Foreskin keratinocyte (primary cell): ENCODE measurements around the genes AKAP5 and PPP1R36.

- RAMPAGE, total RNA, result no peak
Measured at GRCh38 chr14:61839223-61839919, 26.9 kb downstream of the SYT16 start.

DNA sequence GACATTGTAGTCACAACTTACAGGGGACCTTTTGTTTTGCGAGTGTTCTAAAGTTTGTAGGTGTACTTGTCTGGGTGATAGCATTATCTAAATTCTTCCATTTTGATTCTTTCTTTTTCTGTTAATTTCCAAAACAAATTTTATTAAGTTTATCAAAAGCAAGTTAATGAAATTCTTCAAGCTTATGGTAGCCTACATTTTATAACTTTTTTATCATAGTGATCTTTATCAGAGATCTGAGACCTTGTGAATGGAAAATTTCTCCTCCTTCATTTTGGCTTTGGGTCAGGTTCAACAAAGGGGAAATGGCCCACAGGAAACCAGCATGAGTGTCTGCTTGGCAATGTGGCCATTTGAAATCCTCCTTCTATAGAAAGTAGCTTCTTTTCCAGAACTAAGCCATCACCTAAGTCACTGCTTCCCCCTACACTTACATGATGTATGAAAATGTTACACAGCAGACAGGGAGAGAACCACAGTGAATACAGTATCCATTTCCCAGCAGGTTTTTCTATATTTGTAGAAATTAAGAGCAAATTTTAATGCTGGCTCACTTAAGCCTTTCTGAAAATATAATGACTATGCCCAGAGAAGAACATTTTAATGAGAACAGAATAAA is 1.6 kb downstream of the RHOJ start:
- RAMPAGE, total RNA, result no peak

GRCh38 chr14:63427939-63428524 is 109.3 kb upstream of the GPHB5 start:
- RAMPAGE, total RNA, result no peak

- RAMPAGE, total RNA, result no peak
Measured at GRCh38 chr14:63499574-63500242, 43.5 kb downstream of the PPP2R5E start.

DNA sequence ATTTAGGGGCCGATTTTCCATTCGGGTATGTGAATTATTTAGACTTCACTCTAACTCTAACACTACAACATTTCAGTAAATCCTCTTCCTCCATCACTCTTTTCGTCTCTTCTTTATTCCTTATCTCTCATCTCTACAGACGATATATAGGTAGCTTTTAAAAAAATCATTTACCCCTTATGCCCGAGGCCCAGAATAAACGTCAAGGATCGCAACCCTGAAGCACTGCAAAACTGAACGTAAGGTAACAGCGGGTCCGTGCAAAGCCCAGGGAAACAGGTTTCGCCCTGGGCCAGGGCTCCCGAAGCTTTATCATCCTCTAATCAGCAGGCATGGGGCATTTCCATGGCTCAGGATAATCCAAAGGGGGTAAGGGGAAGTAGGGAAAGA is 1.2 kb downstream of the PPP2R5E start:
- RAMPAGE, total RNA, result no peak

DNA sequence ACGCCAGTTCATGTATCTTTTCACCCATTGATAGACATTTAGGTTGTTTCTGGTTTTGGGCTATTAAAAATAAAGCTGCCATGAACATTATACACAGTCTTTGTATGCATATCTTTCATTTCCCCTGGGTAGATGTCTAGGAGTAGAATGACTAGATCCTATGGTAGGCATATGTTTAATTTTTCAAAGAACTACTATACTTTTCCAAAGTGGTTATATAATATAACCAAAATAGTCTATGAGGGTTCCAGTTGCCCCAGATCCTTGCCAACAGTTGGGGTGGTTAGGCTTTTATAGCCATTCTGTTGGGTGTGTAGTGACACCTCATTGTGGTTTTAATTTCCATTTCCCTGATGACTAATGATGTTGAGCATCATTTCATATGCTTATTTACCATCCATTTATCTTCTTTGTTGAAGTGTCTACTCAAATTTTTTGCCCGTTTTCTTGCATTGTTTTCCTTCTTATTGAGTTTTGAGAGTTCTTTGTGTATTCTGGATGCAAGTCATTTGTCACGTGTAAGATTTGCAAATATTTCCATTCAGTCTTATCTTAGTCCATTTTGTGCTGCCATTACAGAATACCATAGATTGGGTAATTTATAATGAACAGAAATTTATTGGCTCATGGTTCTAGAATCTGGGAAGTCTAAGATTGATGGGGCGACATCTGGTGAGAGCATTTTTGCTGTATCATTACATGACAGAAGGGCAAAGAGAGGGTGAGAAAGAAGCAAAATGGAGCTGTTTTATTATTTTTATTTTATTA is 4.7 kb downstream of the SYNE2 start:
- RAMPAGE, total RNA, result no peak

DNA sequence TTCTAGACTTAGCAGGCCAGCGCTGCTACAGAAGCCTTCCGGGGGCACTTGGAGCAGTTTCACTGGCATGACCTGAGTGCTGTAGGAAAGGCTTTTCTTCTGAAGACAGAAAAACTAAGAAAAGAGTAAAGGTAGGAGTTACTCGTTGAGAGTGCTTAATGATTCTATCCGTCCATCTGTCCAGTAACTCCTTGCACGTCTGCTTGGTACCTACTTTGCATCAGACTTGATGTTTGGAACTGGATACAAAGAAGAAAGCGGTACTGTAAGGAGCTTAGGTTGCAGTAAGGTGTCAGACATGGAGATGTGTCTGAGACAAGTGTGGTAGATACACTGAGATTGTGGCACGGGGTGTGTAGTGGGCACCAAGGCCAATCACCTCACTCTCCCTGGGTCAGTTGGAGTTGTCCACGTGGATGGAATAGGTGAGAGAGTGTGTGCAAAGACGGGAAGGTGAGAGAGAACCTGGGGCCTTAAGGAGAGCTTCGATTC is 31.4 kb downstream of the SYNE2 start:
- RAMPAGE, total RNA, result no peak

DNA sequence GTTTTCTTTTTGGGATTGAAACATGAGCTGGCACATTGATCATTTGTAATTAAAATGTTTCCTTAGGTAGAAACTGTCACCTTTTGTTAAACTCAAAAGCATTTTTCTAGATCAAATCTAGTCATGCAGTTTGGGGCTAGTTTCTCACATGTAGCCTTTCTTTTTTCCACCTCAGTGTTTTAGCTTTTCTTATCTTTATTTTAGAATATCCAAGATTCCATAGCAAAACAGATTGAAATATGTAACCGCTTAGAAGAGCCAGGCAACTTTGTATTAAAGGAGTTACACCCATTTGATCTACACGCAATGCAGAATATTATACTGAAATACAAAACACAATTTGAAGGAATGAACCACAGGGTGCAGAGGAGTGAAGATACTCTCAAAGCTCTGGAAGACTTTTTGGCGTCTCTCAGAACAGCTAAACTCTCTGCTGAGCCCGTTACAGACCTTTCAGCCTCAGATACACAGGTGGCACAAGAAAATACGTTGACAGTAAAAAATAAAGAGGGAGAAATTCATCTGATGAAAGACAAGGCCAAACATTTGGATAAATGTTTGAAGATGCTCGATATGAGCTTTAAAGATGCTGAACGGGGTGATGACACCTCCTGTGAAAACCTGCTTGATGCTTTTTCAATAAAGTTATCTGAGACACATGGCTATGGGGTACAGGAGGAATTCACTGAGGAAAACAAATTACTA is 149.9 kb downstream of the SYNE2 start:
- RAMPAGE, total RNA, result no peak

GRCh38 chr14:64109584-64110228 is 184.5 kb downstream of the ESR2 start:
- RAMPAGE, total RNA, result no peak

- RAMPAGE, total RNA, result no peak
Measured at GRCh38 chr14:64186062-64186797, 107.9 kb downstream of the ESR2 start.

DNA sequence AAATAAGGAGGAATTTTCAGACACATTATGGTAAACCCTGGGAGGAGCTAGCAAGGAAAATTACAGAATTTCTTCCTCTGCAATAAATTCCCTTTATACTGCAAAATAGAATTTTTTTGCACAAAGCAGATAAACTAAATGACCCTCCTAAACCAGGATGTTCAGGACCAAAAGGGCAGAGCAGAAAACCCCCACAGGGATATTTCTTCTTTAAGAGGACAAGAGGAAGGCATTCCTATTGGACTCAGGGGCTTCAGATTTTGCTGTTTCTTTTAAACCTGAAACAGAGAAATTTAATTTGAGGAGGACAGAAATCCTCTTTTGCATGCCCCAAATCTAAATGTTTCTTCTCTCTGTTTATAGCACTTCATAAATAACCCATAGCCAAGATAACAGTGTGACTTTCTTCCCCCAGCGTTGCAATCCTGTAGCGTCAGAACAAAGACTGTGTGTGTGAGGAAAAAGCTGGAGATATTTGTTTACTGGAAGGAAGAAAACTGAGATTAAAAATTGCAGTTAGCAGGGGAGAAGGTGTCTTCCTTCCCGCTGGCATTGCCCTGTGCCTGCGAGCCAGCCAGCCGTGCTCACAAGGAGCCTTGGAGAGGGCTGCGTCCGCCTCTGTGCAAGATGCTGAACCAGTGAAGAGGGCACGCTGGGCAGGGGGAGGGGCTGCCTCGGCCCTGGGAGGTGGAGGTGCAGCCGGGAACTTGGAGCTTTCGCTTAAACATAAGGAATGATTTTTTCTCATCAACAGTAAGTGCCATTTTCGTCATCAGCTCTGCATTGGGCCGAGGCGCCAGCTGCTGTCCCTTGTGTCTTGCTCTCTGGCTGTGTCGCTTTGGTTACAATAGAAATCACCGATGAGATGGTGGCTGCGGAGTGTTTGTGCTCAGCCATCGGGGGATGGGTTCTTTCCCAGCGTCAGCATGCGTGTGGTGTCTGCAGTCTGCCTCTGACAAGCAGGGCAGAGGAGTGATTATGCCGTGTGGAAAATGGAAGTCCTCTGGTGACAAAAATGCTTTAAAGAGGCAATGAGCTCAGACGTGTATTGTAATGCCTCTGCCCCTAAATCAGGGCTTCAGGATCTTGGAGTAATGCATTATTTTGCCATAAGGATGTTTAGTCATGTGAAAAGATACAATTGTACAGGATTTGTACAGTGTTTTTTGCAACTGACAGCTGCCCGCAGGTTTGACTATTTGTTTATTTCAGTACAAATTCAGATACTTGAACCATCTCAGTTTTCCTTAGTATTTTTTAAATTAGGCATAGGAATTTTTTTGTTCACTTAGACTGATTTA is 97.4 kb downstream of the ESR2 start:
- RAMPAGE, total RNA, result no peak

- RAMPAGE, total RNA, result no peak
Measured at GRCh38 chr14:64218189-64219056, 75.7 kb downstream of the ESR2 start.

GRCh38 chr14:64410427-64410705 is 22.2 kb downstream of the MTHFD1 start:
- RAMPAGE, total RNA, result no peak

GRCh38 chr14:64464583-64465646 is at the start of gene AKAP5:
TSS of gene AKAP5 (plus strand) at chr14:64465499.
- RAMPAGE, total RNA, result no peak

GRCh38 chr14:64502855-64503141 is 840 bp downstream of the ZBTB25 start:
- RAMPAGE, total RNA, result no peak

- RAMPAGE, total RNA, result no peak
Measured at GRCh38 chr14:64549595-64550772, at the start of gene PPP1R36. TSS of gene PPP1R36 (plus strand) at chr14:64549961.

DNA sequence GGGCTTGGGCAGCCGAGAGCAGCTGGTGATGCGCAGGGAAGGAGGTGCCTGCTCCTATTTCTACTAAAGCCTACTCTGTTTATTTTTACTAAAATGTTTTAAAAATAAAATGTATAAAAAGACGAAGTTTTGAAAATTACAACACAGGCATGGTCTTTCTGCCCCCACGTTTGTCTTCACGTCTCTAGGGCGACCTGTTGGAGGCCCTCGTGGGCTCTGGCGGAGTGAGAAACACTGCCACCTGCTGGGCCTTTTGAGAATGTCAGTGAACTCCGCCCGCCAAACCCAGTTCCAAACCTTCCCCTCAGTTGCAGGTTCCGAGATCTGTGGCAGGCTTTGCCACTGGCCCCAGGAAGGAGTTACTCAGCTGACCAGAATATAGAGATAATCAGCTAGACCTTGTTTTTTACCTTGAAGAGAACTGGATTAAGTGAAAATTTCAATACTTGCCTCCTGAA is 67.6 kb upstream of the PLEKHG3 start:
- RAMPAGE, total RNA, result no peak

DNA sequence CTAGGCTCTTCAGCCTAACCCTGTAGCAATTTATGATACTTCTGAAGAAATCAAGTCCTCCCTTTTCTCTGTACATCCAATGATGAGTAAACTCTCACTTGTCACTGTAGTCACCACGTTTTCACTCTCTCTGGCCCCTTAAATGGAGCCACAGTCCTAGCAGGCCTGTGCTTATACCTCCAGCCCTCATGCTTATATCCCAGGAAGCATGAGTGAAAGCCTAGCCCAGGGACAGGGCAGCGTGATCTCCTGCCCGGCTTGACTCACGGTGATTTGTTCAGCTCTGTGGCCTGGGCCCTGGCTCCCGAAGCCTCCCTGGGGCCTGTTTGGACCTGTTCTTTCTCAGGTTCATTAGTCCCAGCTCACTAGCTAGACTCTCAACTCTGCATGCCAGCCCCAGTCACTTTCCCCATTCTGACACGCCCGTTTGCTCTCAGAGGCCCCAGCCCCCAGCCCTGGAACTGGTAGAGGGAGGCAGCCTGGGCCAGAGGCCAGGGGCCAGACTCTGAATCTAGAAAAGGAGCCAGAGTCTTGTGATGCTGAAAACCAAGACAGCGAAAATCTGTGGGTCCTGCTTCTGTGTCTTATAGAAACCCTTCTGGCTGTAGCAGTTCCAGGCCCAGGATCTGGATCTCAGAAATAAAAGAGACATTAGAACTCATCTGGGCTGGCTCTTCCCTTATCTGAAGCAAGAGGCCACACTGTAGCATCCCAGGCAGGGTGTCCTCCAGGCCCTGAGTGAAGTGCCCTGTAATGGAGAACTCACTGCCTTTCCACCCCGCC is 23.9 kb upstream of the PLEKHG3 start:
- RAMPAGE, total RNA, result no peak

GRCh38 chr14:64704802-64705347 is 651 bp downstream of the PLEKHG3 start:
- RAMPAGE, total RNA, result no peak

DNA sequence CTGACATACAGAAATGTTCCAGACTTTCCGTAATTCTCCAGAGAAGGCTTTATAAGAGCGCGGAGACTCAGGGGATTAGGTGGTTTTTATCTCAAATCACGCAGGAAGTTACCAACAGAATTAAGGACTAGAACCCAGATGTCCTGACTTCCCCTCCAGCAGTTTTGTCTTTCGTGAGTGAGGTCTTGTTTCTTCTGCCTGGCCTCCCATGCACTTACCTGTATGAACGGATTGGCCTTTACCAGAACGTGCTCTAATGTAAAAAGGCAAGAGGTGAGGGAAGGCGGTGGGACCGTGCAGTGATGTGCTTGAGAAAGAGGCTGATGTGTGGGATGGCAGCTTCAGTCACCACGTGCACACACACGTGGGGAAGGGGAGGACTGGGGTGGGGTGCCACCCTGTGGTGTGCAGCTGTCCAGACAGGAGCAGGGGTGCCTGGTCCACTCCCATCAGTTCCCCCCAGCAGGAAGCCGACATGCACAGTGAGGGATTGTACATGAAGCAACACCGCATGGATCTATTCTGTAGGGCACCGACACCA is 59.4 kb downstream of the PLEKHG3 start:
- RAMPAGE, total RNA, result no peak